Glomerular endothelial cell (primary cell): ENCODE results near the genes ATF7IP and SMCO3.

- RAMPAGE, long total RNA = no peak
These were observed 68.4 kb downstream of the DUSP16 start for GRCh38 chr12:12494198-12494764.

GRCh38 chr12:12624300-12624758, 12.7 kb downstream of the CREBL2 start:
- RAMPAGE, long total RNA = no peak

DNA sequence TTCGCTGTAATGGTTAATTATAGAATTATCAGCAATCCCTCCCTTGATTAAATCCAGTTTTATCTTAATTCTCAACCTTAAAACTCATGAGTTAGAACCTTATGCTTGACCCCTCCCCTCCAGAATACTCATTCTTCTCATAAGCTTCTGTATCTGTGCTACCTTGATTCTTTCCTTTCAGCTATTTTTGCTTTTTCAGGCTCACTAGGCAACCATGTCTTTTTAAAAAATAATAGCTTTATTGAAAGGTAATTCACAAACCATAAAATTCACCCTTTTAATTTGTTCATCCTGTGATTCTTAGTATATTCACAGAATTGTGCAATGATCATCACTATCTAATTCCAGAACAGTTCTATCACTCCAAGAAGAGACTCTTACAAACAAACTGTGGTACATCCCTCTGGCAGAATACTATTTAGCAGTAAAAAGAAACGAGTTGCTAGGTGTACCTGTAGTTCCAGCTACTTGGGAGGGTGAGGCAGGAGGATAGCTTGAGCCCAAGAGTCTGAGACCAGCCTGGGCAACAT, 14.7 kb downstream of the CREBL2 start:
- RAMPAGE, long total RNA = no peak

- RAMPAGE, long total RNA = no peak
These were observed 722 bp upstream of the CDKN1B start for GRCh38 chr12:12716624-12716667.

DNA sequence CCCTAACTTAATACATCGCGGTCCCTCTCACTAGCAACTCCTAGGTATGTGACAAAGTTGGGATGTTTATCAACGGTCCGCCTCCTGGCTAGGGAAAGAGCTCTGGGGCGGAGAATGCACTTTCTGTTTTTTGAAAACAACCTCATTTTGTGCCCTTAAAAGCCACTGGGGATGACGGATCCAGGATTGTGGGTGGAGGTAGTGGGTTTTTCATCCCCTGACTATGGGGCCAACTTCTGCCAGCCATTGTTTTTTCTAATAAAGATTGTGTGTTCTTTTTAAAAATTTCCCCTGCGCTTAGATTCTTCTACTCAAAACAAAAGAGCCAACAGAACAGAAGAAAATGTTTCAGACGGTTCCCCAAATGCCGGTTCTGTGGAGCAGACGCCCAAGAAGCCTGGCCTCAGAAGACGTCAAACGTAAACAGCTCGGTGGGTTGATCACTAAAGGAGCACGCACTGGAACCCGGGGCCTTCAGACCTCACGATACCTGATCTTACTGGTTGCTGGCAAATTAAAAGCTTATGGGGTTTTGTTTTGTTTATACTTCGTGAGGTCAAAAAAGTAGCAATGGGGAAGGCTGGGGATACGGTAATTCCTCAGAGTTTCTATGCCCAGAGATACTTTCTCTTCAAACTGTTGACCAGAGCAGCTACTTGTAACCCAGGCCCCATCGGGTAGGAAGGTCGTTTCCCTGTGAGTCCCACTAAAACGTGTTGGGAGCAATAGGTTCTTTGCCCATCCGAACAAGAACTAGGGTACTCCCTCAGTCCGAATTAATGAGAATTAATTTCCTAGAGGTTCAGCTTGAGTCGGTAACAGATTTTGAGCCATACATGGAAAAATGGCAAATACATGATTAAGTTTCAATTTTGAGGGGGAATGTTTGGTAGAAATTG, 1.6 kb downstream of the CDKN1B start:
- RAMPAGE, long total RNA = no peak

DNA sequence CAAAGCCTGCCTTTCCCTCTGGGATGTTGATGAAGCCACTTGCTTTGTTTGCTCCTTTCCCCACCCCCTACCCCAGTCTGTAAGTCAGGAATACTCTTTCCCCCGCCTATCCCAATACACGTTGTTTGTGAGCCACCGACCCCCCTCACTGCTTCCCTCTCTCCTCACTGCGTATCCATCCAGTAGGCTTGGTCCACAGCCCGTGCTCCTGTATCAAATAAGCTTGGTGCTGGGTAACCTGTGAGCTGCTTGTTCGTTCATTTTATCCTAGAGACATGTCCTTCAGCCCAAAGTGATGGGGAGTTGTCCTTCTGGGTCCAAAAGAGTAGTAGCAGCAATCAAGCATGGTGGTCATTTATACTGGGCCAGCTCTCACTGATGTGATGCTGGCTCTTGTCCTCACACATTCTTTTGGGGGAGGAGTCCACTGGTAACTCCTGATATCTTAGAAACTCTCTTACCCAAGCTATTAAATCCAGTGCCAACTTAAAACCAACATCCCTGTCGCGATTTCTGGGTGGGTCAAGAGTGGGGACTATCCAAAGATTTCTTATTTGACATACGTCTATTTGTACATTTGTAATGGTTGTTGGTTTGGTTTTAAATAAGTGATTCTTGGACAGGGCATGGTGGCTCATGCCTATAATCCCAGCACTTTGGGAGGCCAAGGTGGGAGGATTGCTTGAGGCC, 24.6 kb downstream of the DDX47 start:
- RAMPAGE, long total RNA = no peak

DNA sequence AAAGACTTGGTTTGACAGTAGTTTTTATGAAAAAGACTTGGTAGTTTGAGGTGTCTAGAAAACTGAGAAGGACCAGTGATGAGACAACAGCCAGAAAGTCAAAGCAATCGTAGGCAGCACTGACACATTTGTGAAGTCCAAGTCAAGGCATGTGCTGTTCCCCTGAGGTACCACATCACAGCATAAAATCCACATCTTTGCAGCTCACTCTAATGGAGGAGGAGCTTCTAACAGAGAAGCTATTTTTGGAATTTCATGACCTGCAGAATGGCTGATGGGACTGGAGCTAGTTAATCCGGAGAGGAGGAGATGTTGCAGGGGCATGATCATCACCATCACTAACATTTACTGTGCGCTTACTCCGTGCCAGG, 28.7 kb downstream of the GPRC5A start:
- RAMPAGE, long total RNA = no peak

GRCh38 chr12:13000604-13000969, 522 bp upstream of the HEBP1 start:
- RAMPAGE, long total RNA = no peak

DNA sequence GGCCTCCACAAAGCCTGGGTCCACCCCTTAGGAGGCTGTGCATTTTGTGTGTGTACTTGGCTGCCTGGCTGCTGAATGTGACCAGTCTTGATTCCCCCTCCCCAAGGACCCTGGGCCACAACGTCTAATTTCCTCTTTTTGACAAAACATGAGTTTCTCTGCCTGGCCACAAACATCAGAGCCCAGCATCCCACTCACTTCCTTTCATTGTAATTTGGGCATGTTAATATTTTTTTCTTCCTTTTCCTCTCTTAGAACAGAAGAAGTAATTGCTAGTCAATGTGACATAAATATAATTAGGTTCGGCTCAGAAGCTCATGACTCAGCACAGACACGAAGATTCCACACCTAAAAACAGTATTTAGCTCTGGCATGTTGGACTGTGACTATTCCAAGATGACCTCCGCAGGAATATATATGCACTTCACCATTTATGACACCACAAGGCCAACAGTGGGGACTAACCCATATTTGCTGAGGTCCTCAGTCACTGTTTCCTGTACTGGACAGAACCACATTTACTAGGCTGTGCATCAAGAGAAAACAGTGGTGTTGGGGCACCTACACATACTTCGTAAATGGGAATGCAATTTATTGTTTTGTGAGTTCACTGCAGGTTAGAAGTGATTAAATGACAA, 4.3 kb downstream of the GSG1 start:
- RAMPAGE, long total RNA = no peak

GRCh38 chr12:13197022-13197764, 667 bp downstream of the EMP1 start:
- RAMPAGE, long total RNA = no peak

DNA sequence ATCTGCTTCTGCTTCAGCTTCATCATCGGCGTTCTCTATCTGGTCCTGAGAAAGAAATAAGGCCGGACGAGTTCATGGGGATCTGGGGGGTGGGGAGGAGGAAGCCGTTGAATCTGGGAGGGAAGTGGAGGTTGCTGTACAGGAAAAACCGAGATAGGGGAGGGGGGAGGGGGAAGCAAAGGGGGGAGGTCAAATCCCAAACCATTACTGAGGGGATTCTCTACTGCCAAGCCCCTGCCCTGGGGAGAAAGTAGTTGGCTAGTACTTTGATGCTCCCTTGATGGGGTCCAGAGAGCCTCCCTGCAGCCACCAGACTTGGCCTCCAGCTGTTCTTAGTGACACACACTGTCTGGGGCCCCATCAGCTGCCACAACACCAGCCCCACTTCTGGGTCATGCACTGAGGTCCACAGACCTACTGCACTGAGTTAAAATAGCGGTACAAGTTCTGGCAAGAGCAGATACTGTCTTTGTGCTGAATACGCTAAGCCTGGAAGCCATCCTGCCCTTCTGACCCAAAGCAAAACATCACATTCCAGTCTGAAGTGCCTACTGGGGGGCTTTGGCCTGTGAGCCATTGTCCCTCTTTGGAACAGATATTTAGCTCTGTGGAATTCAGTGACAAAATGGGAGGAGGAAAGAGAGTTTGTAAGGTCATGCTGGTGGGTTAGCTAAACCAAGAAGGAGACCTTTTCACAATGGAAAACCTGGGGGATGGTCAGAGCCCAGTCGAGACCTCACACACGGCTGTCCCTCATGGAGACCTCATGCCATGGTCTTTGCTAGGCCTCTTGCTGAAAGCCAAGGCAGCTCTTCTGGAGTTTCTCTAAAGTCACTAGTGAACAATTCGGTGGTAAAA, 18.3 kb downstream of the EMP1 start:
- RAMPAGE, long total RNA = no peak

DNA sequence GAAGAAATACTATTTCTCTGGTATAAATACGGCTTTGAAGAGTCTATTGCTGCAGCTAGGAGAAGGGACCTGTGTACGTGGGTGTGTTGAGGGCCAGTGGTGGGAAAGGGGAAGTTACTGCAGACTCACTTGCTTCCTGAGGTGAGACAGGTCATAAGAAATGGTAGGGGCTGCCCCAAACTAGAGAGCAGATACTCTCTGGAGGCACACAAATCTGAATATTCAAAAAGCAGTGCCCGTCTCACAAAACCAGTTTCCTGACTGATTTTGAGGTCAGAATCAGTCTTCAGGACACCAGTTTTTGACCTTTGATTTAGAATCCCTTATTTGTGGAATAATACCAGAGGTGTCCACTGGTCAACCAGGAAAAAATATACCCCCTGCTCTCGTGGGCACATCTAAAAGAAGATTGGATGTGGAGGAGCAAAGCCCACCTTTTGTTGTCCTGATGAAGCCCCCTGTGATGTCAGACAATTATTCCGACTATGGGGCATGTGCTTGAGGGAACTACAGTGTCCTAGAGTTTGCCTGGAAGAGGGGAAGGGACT, 340.1 kb downstream of the EMP1 start:
- RAMPAGE, long total RNA = no peak

DNA sequence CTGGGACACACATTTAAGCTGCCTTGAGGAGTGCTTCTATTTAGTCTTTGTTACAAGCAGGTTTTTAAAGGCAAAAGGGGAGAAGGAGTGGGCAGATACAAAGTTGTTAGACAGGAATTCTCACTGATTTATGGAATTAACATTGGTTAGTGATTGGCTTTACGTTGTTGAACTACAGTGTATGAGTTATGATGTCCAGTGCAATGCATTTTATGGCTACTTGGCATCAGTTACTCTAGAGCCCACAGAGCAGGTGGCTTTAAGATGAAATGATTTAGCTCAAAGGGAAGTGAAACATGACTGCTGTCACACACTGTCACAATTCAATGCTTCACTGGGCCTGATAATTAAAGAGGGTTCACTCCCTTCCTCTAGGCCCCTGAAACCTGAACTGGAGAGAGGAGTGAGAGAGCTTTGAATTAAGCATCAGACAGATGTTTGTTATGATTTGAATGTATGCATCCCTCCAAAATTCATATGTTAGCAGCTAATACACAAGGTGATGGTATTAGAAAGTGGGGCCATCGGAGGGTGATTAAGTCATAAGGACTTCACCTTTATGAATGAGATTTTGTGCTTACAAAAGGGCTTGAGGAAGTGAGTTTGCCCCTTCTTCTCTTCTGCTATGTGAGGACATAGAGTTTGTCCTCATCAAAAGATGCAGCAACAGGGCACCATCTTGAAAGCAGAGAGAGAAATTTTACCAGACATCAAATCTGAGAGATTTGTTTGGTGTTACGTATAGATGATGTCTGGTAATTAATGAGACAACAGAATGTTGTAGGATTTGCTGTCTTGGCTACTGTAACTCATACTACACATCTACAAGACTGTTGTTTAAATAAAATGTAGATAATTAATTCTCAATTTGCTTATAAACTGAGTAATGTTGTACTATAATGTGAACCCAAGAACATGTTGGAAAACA, 175.9 kb upstream of the GRIN2B start:
- RAMPAGE, long total RNA = no peak

DNA sequence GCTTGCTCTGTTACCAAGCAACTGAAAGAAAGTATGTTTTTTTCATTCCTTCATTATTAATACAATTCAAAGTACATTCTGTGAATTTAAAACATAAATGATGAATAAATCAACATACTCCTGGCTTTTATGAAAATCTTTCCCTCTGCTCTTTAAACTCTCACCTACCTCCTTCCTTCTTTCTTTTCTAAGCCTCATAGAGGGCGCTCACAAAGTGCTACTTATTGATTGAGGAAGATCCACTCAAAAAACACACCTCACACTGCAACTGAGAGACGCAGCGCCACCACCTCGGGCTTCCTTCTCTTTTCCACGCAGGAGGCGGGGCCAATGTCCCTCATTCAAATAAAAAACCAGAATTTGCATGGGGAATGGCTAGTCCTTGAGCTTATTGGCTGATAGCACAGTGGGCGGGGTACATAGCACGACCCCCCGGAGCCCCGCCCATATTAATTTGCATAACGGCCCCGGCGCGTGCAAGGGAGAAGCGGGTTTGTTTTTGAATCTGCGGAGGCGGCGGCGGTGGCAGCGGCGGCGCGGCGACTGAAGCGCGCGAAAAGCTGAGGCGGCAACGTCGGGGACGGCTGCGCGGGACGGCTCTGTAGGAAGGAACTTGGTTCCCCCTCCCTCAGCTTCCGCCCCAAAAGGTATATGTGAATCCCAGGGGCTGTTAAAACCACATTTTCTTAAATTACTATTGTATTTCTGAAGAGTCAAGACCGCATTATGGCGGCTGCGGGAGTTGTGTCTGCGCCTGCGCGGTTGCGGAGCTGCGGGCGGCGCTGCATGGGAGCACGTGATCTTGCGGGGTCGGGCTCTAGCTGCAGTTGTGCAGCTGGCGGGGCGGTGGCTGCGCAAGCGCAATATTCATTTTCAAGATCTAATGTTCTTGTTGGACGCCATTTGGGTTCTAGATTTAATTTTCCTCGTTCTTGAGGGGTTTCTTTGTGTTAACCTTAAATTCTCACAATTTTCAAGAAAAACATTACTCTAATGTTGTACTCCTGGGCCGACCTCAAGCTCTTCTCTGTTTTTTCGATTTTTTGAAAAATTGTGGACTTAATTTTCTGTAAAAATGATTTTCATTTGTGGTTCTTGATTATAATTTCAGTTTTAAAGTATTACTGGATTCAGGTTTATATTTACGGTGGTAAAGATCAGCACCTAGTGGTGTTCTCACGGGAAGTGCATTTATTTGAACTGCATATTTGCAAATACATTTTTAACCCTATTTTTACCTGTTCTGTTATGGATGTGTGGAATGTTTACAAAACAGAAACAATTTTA, at the start of gene ATF7IP:
ATF7IP (plus strand) TSS at position 502 of the 1,287 bp plus-strand sequence.
- RAMPAGE, long total RNA = no peak

DNA sequence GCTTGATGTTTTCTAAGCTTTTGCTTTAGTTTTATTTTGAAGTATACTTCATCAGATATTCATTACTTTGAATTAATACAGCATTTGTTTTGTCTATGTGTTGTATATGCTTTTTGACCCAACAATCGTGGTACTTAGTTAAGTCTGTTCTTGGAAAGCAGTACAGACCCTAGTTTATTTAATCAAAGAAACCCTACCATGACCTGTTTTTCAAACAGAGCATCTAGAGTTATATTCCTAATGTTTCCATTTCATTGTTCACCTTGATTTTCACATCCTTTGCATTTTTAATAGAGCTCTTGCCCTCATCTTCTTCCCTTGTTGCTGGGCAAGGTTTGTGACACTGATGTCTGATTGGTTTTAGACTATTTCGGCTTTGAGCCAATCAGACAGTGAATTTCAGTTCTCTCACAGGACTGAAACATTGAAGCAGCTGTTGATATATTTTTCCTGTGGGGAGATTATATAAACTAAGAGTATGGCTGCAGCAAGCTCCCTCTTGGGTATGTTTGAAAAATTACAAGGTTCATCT, 51.0 kb downstream of the ATF7IP start:
- RAMPAGE, long total RNA = no peak

- RAMPAGE, long total RNA = no peak
These were observed 69.4 kb downstream of the ATF7IP start for GRCh38 chr12:14434882-14435311.

- RAMPAGE, long total RNA = no peak
These were observed 70.5 kb downstream of the ATF7IP start for GRCh38 chr12:14436034-14436290.

DNA sequence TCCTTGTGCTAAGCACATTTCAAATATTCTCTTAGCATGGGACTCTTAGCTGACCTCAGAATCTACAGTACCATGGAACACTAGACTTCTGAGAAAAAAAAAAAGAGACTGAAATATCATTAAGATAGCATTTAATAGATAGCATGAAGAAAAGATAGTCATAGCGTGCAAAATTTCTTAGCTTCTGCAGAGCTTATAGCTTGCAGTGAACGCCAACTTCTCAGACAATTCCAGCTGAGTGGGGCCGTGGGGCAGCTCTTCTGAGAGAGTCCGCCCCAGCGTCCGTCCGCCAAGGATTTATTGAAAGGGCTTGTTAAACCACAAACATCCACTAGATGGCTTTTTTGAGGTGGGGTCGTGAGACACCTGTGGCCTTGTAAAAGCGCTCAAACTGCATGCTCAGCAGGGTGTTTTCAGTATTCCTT, 14.7 kb downstream of the H4C16 start:
- RAMPAGE, long total RNA = no peak

DNA sequence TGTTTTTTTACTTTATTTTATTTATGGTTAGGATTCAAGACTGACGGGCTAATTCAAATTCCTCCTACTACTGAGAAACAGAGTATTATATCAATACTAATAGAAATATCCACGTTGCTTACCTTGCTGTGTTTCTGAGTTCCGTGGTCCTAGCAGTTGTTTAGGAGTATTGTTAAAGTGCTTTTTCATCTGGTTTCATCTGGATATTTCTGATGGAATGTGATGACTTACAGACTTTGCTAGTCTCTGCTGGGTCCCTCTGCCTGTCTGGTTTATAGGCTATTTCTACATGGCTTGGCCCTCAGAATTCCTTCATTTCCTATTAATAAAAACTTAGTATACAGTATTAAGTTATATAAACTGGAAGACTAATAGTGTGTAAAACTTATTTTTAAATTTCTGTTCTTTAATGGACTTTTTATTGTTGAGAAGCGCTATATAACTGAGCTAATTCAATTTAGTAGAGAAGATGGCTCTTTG, at the start of gene SMCO3:
SMCO3 (minus strand) TSS at position 179 of the 480 bp plus-strand sequence.
- RAMPAGE, long total RNA = no peak

DNA sequence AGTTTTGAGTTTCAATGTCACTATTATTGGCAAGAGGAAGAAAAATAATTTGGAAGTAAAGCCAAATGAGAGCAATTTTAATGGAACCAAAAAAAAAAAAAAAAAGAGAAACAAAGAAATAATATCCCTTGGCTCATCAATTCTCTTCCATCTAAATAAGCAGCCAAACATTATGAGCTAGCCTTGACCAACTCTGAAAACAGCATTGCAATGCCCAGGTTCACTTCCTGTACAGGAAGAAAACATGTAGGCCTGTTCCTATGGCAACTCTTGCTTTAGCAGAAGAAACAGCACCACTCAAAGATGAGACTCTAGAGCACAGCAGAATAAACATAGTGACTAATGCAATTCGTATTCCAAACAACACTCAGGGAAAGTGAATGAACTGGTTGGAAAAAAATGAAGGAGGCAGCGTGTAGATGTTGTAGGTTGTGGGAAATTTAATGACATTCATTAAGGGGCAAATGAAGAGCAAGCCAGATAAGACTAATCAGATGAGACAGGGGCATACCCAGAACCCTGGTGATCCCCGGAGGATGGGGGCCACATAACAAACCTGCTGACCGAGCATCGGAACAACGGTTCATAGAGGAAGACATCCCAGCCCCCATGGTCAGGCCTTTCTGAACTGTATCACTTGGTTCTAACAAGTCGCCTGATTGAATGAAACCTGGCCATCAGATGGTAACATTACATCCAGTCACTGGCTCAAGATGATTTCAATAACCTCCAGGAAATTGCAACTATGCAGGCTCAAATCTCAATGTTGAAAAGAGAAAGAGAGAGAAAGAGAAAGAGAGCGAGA, 9.0 kb downstream of the ARHGDIB start:
- RAMPAGE, long total RNA = no peak